Hair follicle dermal papilla cell (primary cell): Measurements from ENCODE around the gene VPS18.

- CAGE, long polyA plus RNA, result no peak
Measured at GRCh38 chr15:39627963-39628468, 47.1 kb downstream of the THBS1 start.

DNA sequence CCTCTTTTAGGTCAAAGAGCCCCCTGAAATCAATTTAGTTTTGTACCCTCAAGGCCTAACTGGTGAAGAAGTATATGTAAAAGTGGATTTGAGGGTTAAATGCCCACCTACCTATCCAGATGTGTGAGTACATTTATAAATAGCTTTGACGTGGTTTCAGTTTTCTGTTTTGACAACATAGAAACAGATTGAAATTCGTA is 5.5 kb downstream of the EIF2AK4 start:
- CAGE, long polyA plus RNA, result no peak

- CAGE, long polyA plus RNA, result no peak
Measured at GRCh38 chr15:40060386-40060924, 21.5 kb upstream of the SRP14 start.

DNA sequence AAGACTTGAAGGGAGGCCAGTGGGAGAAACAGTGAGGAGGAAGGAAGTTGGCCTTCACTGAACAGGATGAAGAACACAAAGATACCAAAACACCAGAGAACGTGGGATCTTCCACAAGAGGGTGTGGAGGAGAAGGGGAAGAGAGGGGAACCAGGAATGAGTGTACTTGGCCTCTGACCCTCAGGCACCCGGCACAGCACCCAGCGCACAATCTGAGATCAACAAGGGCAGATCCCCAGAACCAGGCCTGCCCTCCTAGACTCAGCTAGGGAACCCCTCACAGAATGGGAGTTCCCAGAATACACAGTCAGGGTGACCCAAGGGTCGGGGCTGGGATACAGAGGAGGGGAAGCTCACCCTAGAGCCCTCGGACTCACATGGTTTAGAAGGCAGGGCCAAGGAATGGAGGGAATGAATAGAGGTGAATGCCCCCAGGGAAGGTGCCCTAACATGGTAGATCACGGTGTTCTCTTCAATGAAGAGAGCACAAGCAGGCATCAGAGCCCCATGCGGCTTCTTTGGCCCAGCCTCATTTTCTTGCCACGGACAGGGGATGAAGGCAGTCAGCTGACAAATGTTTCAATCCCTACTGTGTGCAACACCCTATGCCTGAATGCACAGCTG is 13.2 kb downstream of the BMF start:
- CAGE, long polyA plus RNA, result no peak

DNA sequence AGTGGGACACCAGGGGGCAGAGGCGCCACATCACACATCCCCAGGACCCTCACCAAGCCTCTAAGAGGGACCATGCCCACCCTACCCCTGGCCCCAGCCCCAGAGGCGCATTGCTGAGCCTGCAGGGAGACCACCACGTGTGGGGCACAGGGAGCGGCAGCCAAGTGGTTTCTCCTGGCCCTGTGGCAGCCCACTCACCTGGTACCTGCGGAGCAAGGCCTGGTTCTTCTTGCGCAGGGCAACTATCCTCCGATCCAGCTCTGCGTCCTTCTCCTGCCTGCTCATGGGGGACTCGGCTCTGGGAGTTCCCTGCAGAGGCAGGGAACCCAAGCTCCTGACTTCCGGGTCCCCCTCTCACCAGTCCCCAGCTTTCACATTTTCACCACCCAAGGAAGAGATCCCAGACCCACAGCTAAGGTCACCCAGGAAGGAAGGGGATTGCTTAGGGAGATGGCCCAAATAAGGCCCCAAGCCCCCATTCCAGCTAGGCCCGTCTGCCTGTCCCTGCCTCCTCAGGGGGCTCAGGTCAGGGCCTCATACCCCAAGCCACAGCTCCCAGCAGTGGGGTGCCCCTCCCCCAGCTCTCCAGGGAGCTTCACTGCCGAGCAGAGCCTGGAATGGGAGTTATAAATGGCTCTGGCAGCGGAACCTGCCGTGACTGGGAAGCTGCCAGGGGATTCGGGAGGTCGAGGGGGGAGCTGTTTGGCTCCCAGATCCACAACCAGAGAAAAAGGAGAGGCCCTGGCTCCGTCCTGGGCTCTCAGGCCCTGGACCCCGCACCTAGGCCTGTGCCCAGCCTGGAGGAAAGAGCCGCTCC is 824 bp downstream of the CCDC9B start:
- CAGE, long polyA plus RNA, result no peak

DNA sequence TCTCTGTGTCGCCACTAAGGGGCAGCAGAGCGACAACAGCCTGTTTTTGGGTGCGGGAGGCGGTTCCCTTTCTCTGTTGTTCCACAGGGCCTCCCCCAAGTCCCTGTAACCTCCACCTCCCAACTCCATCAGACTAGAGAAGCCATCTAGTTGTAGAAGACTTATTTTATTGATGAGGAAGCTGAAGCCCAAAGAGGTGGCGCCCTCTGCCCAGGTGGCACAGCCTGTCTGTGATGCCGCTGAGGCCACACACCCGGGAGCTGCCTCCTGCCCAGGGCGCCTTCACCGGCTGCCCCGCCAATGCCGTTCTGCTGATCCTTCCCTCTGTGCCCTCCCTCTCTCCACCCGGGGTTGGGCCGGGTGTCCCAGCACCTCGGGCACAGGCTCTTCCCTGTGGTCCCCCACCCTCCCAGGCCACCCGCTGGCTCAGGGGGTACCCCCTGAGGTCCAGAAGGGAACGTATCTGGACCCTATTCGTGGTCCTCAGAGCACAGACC is 4.0 kb upstream of the CCDC9B start:
- CAGE, long polyA plus RNA, result no peak

- CAGE, long polyA plus RNA, result no peak
Measured at GRCh38 chr15:40429964-40430964, 10.5 kb upstream of the BAHD1 start.

DNA sequence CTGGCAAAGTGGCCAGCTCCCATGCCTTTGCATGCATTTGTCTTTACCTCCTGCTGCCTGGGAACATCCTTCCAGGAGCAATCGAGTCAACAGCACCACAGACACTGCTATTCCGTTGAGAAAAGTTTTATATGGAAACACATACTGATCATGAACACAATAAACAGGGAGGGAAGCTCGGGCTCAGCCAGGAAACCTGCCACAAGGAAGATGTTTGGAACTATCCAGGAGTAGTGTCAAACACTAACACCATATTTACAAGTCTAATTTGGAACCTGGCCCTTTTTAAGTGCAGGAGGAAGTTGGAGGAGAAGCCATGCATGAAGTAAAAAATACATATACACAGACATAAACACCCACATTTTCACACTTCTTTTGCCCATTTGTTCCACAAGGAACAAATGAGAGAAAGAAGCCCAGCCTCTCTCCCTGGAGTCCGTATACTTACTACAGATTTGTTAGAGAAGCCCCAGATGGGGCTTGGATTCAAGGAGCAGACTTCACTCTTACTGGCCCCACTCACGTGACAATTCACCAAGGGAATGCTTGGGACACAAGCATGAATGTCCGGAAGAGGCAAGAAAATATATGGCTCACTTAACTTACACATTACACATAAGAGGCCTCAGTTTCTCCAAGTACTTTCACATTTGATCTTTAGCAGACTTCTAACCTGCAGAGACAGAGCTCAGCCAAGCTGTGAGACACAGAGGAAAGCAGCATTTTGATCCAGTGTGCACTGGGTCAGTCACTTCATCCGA is 11.7 kb downstream of the CCDC32 start:
- CAGE, long polyA plus RNA, result no peak

DNA sequence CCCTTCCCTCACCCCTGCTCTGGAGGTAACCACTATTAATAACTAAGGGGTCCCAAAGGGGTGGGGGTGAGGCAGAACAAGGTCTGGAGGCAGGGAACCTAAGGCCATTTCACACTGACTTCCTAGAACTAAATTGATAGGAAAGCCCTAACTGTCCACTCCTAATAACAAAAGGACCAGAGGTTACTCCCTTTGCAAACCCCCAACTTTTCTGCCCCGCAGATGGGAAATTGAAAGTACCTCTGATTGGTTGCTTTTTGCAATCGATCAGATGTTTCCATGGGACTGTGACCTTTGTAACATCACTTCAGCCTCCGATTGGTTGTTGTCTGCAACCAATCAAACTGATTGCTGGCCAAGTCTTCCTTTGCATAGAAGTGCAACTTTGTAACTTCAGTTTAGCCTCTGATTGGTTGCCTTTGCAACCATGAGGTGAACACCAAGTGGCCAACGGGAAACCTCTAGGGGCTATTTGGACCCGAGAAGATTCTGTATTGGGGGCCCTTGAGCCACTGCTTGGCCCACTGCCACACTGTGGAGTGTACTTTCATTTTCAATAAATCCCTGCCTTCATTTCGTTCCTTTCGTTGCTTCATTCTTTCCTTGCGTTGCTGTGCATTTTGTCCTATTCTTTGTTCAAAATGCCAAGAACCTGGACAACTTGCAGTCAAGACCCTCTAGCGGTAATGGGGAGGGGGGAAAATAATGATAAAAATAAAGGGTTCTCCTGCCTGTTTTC is 11.2 kb upstream of the KNL1 start:
- CAGE, long polyA plus RNA, result no peak

DNA sequence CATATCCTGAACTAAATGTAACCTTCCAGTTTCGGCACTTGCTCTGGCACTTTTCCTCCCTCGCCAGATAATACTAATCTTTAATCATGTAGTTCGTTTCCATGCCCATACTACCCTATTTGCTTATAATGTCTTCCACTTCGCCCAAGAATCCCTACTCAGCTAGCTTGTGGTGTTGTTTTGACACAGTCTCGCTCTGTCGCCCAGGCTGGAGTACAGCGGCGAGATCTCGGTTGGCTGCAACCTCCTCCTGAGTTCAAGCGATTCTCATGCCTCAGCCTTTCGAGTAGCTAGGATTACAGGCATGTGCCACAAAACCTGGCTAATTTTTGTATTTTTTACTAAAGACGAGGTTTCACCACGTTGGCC is 1.1 kb upstream of the RAD51 start:
- CAGE, long polyA plus RNA, result no peak

DNA sequence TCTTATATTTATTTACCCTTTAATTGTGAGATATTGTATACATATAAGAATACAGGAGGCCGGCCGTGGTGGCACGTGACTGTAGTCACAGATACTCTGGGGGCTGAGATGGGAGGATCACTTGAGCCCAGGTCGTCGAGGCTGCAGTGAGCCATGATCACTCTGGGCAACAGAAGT is 772 bp upstream of the RMDN3 start:
- CAGE, long polyA plus RNA, result no peak

DNA sequence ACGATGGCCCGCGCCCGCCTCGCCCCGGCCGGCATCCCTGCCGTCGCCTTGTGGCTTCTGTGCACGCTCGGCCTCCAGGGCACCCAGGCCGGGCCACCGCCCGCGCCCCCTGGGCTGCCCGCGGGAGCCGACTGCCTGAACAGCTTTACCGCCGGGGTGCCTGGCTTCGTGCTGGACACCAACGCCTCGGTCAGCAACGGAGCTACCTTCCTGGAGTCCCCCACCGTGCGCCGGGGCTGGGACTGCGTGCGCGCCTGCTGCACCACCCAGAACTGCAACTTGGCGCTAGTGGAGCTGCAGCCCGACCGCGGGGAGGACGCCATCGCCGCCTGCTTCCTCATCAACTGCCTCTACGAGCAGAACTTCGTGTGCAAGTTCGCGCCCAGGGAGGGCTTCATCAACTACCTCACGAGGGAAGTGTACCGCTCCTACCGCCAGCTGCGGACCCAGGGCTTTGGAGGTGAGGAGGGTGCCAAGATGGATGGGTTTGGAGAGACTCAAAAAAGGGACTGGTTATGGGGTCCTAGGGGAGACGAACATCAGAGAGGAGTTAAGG is 800 bp downstream of the SPINT1 start:
- CAGE, long polyA plus RNA, result no peak

DNA sequence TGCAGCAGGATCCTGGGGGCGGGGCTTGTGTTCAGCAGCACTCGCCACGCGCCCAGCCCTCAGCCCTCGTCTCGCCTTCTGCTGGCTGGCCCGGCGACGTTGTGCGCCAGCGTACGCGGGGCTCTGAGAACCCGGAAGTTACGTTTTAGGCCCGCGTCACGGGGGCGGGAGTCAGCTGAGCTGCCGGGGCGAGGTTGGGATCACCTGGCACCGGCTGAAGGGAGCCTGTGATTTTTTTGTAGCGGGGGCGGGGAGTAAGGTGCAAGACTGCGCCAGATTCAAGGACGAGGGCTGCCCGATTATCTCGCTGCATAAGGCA is at the start of gene VPS18:
Gene VPS18 (plus strand): TSS at position 170 of the 319 bp plus-strand sequence.
- CAGE, long polyA plus RNA, result no peak

GRCh38 chr15:40937844-40938632 is 8.9 kb downstream of the DLL4 start:
- CAGE, long polyA plus RNA, result no peak

DNA sequence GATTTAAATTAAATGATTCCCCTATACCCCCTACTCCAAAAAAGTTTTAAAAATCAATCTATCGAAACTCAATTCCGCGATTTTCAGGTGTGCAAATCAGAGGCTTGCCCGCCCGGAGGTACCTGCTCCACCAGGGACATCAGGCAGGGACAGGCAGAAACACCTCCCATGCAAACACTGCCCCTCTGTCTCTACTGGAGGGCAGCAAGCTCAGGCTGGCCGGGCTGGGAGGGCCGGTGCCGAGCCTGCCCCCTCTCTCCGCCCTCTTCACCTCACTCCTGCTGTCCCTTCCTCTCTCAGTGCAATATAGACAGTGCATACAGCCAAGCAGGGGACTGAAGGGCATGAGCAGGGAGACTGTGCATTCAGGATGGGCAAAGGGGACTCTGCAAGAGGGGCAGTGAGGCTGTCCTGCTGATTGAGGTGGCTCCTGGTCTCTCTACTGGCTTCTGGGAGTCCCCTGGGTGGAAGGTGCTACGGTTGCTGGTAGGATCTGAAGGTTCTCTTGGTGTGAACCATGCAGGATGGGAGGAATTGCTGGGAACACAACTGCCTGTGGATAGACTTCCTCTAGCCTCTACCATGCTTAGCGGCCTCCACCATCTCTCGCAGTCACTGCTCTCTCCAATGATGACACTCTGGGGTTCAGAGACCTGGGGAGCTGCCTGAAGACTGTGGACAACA is 26.0 kb downstream of the CHAC1 start:
- CAGE, long polyA plus RNA, result no peak

DNA sequence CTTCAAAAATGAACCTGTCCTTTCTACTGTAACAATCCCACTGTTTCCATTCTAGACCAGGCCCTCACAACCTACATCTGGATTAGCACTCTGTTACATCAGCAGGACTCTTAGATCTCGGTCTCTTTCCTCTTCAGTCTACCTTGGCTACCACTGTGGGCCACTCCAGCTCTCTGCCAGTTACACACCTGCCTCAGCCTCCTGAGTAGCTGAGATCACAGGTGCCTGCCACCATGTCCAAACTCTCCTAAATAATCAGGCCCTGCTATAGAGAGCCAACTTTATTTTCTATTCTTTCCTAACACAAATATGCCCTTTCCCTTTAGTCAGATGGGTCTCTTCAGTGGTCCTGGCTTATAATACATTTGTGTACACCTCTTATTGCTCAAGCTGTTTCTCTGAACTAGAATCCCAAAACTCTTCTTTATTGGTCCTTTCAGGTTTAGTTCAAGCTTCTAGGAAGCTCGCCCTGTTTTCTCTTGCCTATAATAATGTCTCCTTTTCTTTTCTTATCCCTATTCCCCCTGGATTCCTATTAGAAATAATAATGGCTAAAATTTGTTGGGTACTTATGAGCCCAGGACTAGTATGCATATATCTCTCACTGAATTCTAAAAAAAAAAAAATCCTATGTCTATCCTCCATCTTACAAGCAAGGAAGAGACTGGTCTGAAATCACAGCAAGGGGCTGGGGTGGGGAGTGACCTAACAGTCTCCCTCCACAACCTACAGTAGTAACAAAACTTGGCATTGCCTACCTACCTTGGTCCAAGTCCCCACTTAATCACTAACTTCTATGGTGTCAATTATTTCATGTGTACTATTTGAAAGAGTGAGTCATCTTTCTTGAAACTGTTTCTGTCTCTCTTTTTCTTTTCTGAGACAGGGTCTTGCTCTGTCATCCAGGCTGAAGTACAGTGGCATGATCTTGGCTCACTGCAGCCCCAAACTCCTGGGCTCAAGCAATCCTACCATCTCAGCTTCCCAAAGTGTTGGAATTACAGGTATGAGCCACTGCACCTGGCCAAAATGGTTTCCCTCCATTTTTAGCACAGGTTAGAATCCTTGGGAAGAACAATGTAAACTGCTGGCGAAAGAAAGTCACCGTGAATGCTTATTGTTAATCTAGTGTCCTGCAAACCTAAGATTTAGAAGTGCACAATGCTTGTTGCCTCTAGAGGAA is 36.6 kb downstream of the CHAC1 start:
- CAGE, long polyA plus RNA, result no peak

GRCh38 chr15:41085219-41085854 is 30.7 kb downstream of the INO80 start:
- CAGE, long polyA plus RNA, result no peak

GRCh38 chr15:41116753-41116907 is 550 bp upstream of the INO80 start:
- CAGE, long polyA plus RNA, result no peak

DNA sequence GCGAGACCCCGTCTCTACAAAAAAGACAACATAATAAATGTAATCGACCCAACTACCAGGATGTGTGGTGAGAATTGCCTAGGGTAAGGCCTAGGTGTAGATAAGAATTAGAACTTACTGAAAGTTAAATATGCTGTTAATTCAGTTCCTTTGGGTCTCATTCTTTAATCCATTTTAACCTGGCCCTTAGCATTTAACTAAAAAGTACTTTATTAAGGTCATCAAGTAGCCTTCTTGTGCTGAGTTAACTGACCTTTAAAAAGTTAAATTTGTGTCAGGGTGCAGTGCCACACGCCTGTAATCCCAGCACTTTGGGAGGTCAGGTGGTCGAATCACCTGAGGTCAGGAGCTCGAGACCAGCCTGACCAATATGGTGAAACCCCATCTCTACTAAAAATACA is 1.1 kb upstream of the INO80 start:
- CAGE, long polyA plus RNA, result no peak

- CAGE, long polyA plus RNA, result no peak
Measured at GRCh38 chr15:41263779-41264831, 33.0 kb downstream of the CHP1 start.